Measurements from ENCODE around the genes H2BC12L, PWP2, KRTAP10-4 and KRTAP10-7.

DNA sequence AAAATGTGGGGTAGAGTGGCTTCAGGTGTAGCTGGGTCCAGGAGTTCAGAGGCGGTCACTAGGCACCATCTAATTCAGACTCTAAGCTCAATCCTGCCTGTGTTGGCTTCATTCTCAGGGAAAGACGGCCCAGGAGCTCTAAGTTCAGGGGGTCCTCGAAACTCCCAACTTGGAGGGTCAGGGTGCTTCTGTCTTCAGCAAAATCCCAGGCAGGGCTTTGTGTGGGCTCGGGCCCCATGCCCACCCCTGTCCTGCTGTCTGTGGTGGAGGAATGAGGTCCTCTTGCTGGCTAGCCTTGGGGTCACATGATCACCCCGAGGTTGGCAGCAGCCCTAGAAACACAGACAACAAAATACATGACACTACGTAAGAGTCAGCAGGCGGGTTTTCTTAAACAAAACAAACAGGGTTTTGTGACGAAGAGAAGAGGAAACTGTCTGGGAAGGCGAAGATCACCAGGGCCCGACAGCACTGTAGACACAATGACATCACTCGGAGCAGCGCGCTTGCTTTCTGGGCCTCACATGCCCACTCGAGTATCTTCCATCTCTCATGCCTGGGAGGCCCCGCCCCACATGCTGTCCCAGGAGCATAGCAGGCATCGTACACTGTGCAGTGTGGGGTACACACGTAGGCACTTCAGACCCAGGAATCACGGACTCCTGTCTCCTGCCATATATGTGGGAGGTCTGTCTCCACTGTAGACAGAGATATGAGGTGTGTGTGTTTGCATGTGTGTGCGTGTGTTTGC is 94.9 kb downstream of the SIK1 start:
- PRO-cap = bidirectional peak, plus-strand start at position 419 of the sequence, minus-strand start at position 260 of the sequence
- RAMPAGE, long total RNA, 2 experiments = no peak in any of the 2 experiments

DNA sequence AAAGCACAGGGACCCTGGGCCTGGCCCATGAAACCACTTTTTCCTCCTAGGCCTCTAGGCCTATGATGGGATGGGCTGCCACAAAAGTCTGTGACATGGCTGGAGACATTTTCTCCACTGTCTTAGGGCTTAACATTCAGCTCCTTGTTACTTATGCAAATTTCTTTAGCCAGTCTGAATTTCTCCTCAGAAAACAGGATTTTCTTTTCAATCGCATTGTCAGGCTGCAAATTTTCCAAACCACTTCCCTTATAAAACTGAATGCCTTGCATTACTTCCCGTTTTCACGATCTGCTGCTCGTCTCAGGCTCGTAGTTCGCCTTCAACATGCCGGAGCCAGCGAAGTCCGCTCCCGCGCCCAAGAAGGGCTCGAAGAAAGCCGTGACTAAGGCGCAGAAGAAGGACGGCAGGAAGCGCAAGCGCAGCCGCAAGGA is at the start of gene H2BC12L:
TSS of gene H2BC12L (plus strand) at position 271 of the 434 bp plus-strand sequence.
- PRO-cap = no peak
- RAMPAGE, long total RNA, 2 experiments = no peak in any of the 2 experiments

DNA sequence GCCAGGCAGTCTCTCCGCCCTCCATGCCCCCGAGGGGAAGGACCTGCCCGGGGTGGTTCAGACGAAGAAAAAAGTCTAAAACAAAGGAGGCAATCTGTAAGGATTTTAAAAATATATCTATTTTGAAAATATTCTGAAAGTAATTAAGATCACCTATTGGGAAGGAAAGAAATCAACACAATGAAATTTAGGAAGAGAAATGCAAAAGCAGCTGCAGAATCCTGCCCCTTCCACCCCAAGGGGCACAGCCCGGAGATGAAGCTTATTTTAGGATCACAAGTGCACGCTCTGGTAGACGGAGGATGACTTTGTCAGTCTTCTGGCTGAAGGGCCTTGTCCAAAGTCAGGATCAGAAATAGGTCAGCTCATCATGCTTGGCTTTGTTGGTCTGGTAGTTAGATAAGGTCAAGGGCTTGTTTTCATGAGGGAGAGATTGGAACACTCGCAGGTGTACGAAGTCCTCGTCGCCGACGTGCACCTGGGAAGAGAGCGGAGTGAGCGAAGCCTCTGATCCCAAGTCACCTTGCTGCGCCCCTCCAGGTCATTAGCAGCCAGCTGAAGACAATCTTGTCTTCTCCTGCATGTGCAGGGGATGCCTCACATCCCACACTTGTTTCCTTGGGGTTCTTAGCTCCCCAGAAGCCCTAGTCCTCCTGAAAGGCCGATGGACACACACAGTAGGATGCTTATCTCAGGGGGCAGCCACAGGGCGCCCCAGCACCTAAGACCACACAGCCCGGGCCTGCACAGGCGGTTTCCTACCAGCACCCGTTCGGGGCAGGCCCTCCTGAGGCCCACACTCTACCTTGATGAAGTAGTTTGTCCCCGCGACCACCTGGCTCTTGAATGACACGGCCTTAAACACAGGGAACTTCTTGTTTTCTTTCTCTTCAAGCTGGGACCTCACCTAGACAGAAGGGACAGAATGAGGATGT is 2.0 kb downstream of the CSTB start:
- PRO-cap = no peak
- RAMPAGE, long total RNA, 2 experiments = no peak in any of the 2 experiments

GRCh38 chr21:43775521-43776002 is 546 bp downstream of the CSTB start:
- PRO-cap = no peak
- RAMPAGE, long total RNA, 2 experiments = no peak in any of the 2 experiments

DNA sequence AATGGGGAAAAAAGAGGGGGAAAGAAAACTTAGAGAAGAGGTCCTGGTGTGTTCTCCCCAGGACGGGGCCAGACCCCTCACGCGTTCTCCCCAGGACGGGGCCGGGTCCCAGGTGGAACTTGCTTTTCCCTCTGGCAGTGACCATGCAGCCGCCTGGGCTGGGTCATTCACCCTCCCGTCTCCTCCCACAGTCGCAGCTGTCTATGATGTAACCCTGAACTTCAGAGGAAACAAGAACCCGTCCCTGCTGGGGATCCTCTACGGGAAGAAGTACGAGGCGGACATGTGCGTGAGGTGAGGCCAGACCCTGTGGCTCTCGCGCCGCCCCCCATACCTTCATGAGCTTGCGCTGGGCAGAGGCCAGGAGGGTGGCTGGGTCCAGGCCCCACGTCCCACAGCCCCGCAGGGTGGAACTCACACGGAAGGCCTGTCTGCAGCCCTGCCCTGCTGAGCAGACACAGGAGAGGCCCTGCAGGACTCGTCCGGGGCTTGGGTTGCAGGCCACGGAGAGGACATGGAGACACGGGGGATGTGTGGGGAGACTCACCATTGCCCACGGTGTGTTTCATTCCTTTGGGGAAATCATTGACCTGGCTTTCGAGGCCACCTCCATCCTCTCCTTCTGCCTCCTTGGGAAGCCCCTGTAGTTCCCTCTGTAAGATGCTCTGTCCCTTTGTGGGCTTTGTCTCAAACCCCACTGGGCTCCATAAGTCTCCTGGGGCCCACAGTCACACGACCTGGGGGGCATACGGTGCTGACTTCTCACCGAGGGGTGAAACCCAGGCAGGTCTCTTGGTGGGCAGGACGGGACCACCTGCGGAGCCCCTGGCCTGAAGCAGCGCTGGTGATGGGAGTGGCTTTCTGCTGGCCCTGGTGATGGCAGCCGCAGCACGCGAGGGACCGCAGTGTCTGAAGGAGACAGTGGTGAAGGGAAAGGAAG is 40.6 kb upstream of the TRAPPC10 start:
- PRO-cap = no peak
- RAMPAGE, long total RNA, 2 experiments = start-site peak on the plus strand in 1 of 2 experiments, centred at positions 225 to 644 of the sequence, 10 to 11 reads per replicate

DNA sequence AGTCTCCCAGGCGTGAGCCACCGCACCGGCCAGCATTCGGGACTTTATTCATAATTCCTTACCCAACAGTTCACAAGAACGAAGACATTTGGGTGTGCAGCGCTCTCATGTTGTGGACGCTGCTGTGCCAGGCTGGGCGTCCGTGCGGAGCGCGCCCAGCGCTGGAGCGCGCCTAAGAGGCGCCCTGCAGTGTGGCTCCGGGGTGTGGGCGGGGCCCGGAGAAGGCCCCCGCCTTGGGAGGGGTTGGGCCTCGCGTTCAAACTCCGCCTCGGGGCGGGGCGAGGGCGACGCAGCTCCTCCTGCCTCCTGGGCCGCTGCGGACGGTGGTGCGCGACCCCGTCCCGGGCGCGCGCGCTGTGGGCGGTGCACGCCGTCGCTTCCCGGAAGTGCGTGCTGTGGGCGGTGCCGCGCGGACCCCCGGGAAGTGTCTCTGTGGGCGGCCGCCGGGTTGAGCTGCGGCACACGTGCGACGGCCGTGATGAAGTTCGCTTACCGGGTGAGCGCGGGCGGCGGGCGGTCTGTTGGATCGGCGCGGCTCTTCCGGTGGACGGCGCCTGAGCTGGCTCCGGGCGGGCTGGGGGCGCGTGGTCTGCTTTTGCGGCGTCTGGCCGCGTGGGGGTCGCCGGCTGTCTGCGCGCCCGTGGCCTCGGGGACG is at the start of gene PWP2:
TSS of gene PWP2 (plus strand) at position 461 of the 655 bp plus-strand sequence.
- PRO-cap = unidirectional peak, plus-strand start at position 461 of the sequence
- RAMPAGE, long total RNA, 2 experiments = start-site peak on the plus strand in 1 of 2 experiments, centred at position 406 of the sequence, 75 reads per replicate

GRCh38 chr21:44294517-44294931 is 5.3 kb upstream of the PFKL start:
- PRO-cap = unidirectional peak, plus-strand start at chr21:44294781
- RAMPAGE, long total RNA, 2 experiments = no peak in any of the 2 experiments

DNA sequence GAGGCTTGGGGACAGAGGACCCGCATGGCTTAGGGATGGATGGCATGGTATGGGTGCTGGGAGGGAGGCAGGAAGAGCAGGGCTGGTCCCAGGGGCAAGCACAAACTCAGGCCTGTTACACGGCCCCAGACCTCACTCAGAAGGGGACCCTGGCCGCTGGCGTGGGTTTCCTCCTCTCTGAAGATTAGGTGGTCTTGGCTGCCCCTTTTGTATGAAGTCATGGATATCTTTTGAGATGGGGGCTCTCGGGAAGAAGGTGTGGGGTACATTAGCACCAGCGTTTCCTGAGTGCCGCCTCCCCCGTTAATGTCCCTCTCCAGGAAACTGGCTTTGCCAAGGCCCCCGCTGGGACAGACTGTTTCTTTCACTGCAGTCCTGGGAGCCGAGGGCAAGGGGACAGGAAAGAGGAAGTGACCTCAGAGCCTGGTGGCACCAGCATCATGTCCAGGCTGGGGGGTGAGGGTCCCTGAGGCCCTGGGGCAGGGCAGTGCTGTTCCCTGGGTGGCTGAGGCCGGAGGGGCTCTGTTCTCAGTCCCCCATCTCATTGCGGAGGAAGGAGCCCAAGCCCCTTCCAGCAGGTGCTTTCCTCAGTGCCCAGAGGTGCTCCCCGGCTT is 5.7 kb downstream of the PFKL start:
- PRO-cap = no peak
- RAMPAGE, long total RNA, 2 experiments = no peak in any of the 2 experiments

GRCh38 chr21:44329981-44330224 is 9.3 kb downstream of the CFAP410 start:
- PRO-cap = no peak
- RAMPAGE, long total RNA, 2 experiments = no peak in any of the 2 experiments

DNA sequence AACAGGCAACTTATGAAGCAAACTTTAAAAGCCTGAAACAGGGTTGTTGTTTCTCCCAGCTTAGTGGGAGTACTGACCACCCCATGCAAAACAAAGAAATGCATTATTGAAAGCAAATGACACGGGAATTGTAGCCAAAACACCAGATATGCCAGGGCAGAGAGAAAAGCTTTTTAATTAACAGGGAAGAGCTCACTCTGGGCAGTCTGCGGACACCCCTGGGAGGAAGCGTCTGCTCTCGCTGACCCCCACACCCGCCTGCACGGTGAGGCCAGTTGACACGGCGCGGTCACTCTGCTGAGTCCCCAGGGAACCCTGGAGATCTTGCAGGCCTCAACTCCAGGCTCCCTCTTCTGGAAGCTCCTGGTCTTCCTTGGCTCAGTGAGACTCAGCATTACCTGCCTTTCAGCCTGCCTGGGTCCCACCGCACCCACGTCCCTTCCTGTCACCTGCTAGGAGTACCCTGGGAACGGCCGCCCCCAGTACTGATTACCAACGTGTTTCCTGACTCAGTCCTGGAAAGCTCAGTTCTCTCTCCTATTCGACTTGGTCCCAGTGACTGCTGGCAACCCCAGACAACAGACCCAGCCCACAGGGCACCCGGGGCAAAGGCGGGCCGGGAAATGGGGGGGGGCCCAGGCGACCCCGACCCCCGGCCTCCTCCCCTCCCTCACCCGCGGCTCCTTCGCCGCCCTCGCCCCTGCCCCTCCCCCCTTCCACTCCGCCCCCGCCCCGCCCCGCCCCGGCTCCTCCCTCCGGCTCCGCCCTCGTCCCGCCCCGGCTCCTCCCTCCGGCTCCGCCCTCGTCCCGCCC is 946 bp downstream of the CFAP410 start:
- PRO-cap = unidirectional peak, minus-strand start at position 696 of the sequence
- RAMPAGE, long total RNA, 2 experiments = no peak in any of the 2 experiments

- PRO-cap = no peak
- RAMPAGE, long total RNA, 2 experiments = no peak in any of the 2 experiments
These were observed at the start of gene KRTAP10-4 for GRCh38 chr21:44573285-44574129. KRTAP10-4 (plus strand) TSS chr21:44573729.

GRCh38 chr21:44592976-44593690 is 828 bp upstream of the KRTAP10-6 start:
- PRO-cap = no peak
- RAMPAGE, long total RNA, 2 experiments = no peak in any of the 2 experiments

DNA sequence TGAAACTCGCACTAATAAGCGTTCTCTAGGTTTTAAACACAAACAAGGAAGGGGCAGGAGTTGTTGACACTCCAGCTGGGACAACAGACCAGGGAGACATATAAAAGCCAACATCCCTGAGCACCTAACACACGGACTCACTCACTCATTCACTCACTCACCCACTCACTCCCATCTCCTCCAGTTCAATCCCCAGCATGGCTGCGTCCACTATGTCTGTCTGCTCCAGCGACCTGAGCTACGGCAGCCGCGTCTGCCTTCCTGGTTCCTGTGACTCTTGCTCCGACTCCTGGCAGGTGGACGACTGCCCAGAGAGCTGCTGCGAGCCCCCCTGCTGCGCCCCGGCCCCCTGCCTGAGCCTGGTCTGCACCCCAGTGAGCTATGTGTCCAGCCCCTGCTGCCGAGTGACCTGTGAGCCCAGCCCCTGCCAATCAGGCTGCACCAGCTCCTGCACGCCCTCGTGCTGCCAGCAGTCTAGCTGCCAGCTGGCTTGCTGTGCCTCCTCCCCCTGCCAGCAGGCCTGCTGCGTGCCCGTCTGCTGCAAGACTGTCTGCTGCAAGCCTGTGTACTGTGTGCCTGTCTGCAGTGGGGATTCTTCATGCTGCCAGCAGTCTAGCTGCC is at the start of gene KRTAP10-7:
TSS of gene KRTAP10-7 (plus strand) at position 173 of the 621 bp plus-strand sequence.
- PRO-cap = no peak
- RAMPAGE, long total RNA, 2 experiments = no peak in any of the 2 experiments

DNA sequence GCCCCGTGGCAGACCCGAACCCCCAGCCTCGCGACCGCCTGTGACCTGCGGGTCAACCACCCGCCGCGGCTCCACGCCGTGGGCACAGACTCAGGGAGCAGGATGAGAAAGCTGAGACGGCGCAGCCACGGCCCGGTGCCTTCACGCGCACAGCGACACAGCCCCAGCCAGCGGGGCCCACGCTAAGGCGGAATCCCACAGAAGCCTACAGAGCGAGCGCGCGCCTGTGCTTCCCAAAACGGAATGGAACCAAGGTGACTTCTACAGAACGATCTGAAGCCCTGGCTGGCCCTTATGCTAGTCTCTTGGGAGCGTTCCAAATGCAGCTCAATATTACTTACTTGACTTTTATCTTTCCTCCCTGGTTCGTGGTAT is 1.8 kb downstream of the TSPEAR start:
- PRO-cap = no peak
- RAMPAGE, long total RNA, 2 experiments = no peak in any of the 2 experiments

- PRO-cap = no peak
- RAMPAGE, long total RNA, 2 experiments = no peak in any of the 2 experiments
These were observed 24.3 kb upstream of the SUMO3 start for GRCh38 chr21:44842174-44842566.

DNA sequence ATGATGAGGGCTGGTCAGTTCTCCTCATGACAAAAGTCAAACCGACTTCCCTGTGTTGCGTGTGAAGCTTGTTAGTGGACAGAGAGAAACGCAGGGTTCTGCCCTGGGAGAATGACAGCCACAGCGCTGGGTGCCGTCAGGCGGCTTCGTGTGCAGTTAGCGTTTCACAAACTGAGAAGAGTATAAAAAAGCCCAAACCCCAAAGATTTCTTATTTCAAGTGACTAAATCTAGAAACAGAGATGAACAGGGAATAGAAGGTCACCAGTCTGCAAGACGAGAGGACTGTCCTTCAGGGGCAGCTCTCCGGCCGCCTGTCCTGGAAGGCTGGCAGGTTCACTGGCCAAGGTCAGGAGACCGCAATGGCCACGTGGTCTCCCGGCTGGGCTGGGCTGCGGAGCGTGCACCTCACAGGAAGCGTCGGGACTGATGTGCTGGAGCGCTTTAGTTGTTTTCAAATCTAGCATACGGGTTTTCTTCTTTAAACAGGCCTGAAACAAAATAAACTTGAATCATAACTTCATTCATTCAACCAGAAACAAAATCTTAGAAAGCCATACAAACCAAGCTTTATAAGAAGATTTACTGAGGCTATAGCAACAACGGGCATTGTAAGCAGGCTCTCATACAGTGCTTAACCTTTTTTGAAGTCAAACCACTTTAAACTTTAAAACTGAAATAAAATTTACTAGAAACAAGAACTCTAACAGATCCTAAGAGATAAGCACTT is 22.2 kb downstream of the PTTG1IP start:
- PRO-cap = no peak
- RAMPAGE, long total RNA, 2 experiments = no peak in any of the 2 experiments

DNA sequence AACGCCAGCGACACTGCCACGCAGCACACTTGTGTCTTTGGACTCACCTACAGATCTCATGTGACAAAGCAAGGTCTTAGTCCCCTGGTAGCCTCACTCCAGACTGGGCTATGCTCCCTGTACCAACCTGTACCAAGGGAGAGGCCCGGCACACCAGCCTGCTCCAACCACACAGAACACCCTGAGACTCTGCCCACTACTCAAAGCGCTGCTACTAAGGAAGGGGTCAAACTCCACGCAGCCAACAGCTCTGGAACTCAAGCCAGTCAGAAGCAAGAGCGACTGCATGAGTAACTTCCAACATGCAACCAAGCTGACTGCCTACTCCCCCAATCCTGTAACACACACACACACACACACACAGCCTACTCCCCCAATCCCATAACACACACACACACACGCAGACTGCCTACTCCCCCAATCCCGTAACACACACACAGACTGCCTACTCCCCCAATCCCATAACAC is 7.6 kb downstream of the PTTG1IP start:
- PRO-cap = no peak
- RAMPAGE, long total RNA, 2 experiments = no peak in any of the 2 experiments

- PRO-cap = no peak
- RAMPAGE, long total RNA, 2 experiments = no peak in any of the 2 experiments
These were observed 2.7 kb downstream of the PTTG1IP start for GRCh38 chr21:44870626-44871315.

GRCh38 chr21:44873955-44874267 is 421 bp upstream of the PTTG1IP start:
- PRO-cap = no peak
- RAMPAGE, long total RNA, 2 experiments = start-site peak on the plus strand in 1 of 2 experiments, at chr21:44874040-44874094 at its widest, 10 reads per replicate

DNA sequence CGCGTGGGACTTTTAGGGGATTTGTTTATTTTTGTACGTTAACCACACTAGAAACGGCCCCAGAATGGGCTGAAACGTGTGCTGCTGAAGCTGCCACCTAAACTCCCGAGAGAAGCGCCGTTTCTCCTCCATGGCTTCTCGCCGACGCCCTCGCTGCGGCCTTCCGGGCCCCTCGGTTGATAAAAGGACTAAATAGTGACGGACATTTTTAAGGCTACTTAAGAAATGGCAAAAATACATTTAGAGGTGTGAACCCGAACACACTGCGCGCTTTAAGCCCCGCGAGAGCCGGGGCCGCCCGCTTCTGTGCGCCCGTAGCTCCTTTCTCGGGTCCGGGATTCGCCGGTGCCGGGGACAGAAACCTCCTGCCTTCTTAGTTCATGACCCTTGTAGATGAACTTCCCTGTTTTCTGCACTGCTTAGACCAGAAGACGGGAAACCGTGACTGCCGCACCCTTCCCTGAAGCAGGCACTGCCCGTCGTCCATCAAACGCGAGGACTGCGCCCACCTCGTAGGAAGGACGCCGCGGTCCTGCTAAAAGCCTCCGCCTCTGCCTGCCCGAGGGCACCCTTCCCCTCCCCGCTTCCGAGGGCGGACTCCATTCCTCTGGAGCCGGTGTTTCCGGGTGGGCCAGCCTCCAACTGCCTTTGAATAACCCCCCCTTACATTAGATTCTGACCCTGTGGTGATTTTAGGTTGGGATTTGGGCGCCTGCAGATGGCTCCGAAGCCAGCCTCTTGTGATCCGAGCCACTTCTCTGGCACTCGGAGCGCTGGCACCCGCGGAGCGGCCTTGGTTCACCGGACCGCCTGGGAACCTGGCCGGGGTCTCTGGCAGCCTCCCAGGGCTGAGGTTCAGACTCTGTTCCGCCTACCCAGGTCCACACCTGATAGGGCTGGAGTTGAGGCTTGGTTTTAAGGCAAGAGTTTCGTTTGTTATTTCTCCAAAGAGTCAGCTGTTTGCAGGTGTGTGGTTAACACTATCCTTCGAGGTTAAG is 1.1 kb upstream of the PTTG1IP start:
- PRO-cap = bidirectional peak, plus-strand start at position 489 of the sequence, minus-strand start at position 467 of the sequence
- RAMPAGE, long total RNA, 2 experiments = no peak in any of the 2 experiments

Measured in lower leg skin (tissue), 2 donors.